Stomach (tissue), 7 donors: ENCODE results near the genes MMP26, OR52R1 and OR51F2.

- PRO-cap, result no peak
- RAMPAGE, long total RNA, 5 experiments, result no peak in any of the 5 experiments
- RRBS, result no CpG with 5 or more reads among the region's 6 CpGs
These were observed 9.6 kb upstream of the PHLDA2 start for GRCh38 chr11:2938828-2939247.

- PRO-cap, result bidirectional peak, plus-strand start at chr11:3000659, minus-strand start at chr11:3000665
- RAMPAGE, long total RNA, 5 experiments, result no peak in any of the 5 experiments
- RRBS, result no CpG with 5 or more reads among the region's 17 CpGs
These were observed 8.3 kb upstream of the NAP1L4 start for GRCh38 chr11:3000264-3001016.

DNA sequence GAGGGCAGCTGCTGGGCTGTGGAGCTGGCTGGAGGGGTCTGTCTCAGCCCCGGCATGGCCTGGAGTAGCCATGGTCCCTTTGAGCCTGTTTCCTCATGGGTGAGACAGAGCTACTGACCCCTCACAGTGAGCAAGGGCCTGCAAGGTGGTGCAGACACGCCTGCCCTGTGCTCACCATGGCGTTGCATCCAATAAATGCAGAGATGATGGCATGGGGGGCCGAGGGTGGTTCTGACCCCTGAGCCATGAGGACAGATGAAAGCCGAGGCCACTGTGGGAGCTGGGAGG lies 33.5 kb upstream of the CARS1 start:
- PRO-cap, result no peak
- RAMPAGE, long total RNA, 5 experiments, result no peak in any of the 5 experiments
- RRBS, result no CpG with 5 or more reads among the region's 5 CpGs

GRCh38 chr11:3100133-3100668 lies 43.0 kb upstream of the CARS1 start:
- PRO-cap, result no peak
- RAMPAGE, long total RNA, 5 experiments, result no peak in any of the 5 experiments
- RRBS, result no CpG with 5 or more reads among the region's 19 CpGs

- PRO-cap, result no peak
- RAMPAGE, long total RNA, 5 experiments, result no peak in any of the 5 experiments
- RRBS, result 35% methylated on average over 2 of the region's 7 CpGs
These were observed 34.5 kb downstream of the OSBPL5 start for GRCh38 chr11:3130706-3131000.

GRCh38 chr11:3146871-3147409 lies 18.2 kb downstream of the OSBPL5 start:
- PRO-cap, result no peak
- RAMPAGE, long total RNA, 5 experiments, result no peak in any of the 5 experiments
- RRBS, result 33% methylated on average over 1 of the region's 21 CpGs

DNA sequence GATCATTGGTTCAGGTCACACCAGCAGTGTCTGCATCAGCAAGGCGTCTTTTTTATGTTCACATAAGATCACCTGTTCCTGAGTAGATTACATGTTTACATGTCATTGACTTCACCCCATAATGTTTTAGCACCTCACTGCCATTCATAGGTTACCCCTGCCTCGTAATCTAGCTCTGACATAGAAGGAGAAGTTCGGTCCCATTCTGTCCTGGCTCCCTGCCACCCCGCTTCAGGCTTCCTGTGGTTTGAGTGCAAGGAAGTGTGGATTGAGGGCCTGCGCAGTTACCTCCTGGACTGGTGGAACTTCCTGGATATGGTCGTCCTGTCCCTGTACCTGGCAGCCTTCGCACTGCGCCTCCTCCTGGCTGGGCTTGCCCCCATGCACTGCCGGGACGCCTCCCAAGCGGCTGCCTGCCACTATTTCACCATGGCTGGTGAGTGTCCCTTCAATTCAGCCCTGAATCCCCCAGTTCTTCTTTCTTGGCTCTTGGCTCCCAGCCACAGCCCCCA lies 15.6 kb downstream of the ART5 start:
- PRO-cap, result no peak
- RAMPAGE, long total RNA, 5 experiments, result no peak in any of the 5 experiments
- RRBS, result no CpG with 5 or more reads among the region's 11 CpGs

GRCh38 chr11:3725390-3725677 lies 54.1 kb upstream of the CHRNA10 start:
- PRO-cap, result no peak
- RAMPAGE, long total RNA, 5 experiments, result no peak in any of the 5 experiments
- RRBS, result no CpG with 5 or more reads among the region's 2 CpGs

- PRO-cap, result no peak
- RAMPAGE, long total RNA, 5 experiments, result no peak in any of the 5 experiments
- RRBS, result no CpG with 5 or more reads among the region's 2 CpGs
These were observed 4.6 kb upstream of the NUP98 start for GRCh38 chr11:3802028-3802342.

DNA sequence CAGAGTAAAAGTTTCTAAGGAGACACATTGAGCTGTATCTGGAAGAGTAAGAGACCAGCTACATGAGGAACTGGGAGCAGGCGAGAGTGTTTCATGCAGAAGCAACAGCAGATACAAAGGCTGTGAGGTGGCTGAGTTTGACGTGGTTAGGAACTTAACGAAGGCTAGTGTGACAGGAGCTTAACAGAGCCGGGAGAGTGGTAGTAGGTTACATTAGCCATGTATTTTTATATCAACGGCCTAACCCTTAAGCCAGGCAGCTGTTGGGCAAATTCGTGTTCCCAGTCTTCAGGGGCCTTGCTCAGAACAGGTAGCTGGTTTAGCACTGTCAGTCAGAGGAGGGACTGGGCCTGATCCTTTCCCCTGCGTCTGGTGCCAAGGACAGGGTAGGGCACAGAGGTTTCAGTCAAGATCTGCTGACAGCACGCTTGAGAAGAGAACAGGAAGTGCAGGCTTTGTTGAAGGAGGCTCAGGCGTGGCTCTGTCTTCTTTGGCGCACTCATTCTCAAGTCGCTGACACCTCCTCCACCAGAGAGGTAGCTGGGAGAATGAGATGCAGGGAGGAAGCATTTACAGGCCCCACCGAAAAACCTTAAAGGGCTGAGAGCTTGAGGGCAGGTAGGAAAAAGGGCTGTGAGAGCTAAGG lies 1.2 kb upstream of the STIM1 start:
- PRO-cap, result bidirectional peak, plus-strand start at position 502 of the sequence, minus-strand start at position 371 of the sequence
- RAMPAGE, long total RNA, 5 experiments, result no peak in any of the 5 experiments
- RRBS, result no CpG with 5 or more reads among the region's 12 CpGs

GRCh38 chr11:3866252-3866634 lies 10.8 kb downstream of the STIM1 start:
- PRO-cap, result no peak
- RAMPAGE, long total RNA, 5 experiments, result no peak in any of the 5 experiments
- RRBS, result no CpG with 5 or more reads among the region's 6 CpGs

GRCh38 chr11:3887123-3887326 lies 31.6 kb downstream of the STIM1 start:
- PRO-cap, result no peak
- RAMPAGE, long total RNA, 5 experiments, result no peak in any of the 5 experiments

- PRO-cap, result no peak
- RAMPAGE, long total RNA, 5 experiments, result start-site peak on the plus strand in 1 of 5 experiments, at chr11:3931566-3931746 at its widest, 5 reads per replicate
- RRBS, result no CpG with 5 or more reads among the region's 4 CpGs
These were observed 75.8 kb downstream of the STIM1 start for GRCh38 chr11:3931052-3931895.

DNA sequence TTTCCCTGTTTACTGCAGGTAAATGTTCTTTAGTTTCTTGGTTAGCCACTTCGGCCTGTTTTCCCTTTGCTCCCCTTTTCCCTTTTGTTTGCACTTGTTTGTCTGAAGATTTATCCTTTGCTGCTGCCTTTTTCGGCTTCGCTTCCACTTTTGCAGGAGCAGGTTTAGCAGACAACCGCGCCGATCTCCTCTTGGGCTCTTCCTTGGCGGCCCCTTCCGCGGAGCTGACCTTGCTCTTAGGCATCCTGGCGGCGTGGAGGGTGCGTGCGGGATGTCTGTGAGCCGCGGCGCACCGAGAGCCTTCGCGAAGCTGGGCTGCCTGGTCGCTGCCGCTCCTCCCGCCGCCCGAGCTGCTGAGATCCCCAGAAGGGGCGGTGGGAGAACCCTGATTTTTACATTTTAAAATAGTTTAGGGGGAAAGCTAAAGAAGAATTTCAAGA lies 105.4 kb upstream of the RRM1 start:
- PRO-cap, result no peak
- RAMPAGE, long total RNA, 5 experiments, result no peak in any of the 5 experiments
- RRBS, result no CpG with 5 or more reads among the region's 25 CpGs

DNA sequence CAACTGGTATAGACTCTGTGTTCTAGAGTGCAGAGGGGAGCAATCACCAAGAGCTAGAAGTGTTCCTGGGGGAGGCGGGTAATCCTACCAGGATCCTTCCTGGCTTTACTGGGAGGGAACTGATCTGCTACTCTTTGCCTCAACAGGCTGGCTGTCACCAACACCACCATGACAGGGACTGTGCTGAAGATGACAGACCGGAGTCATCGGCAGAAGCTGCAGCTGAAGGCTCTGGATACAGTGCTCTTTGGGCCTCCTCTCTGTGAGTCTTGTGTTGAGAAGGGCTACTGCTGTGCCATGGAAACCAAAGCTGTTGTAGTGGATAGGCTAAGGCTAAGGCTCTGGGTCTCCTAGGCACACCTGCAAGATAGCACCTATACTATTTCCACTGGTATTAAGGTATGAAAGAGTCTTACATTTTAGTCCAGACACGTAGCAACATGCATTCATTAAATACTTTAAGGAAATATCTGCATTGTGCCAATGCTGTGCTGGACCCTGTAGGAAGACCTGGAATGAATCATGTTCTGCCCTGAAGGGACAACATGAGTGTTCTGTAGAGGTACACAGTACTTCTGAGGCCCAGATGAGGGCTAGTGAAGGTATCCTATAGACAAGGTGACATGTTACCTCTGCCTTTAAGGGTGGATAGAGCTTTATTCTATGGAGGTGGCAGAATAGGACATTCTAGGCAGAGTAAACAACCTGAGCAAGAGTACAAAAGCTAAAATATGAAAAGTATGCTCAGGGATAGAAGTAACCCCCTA lies 35.3 kb upstream of the RRM1 start:
- PRO-cap, result no peak
- RAMPAGE, long total RNA, 5 experiments, result start-site peak on the plus strand in 3 of 5 experiments, centred at positions 199 to 241 of the sequence, 10 to 37 reads per replicate
- RRBS, result no CpG with 5 or more reads among the region's 4 CpGs

DNA sequence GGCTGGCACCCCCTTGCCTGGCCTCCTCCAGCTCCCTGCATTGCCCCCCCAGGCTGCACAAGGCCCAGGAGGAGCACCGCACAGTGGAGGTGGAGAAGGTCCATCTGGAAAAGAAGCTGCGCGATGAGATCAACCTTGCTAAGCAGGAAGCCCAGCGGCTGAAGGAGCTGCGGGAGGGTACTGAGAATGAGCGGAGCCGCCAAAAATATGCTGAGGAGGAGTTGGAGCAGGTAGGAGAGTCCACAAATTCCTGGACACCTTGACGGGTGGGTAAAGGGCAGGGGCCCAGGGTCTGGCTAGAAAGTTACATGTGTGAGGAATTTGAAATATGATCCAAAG lies 20.2 kb upstream of the RRM1 start:
- PRO-cap, result no peak
- RAMPAGE, long total RNA, 5 experiments, result start-site peak on the plus strand in 2 of 5 experiments, centred at positions 64 to 79 of the sequence, 10 to 22 reads per replicate
- RRBS, result no CpG with 5 or more reads among the region's 8 CpGs

DNA sequence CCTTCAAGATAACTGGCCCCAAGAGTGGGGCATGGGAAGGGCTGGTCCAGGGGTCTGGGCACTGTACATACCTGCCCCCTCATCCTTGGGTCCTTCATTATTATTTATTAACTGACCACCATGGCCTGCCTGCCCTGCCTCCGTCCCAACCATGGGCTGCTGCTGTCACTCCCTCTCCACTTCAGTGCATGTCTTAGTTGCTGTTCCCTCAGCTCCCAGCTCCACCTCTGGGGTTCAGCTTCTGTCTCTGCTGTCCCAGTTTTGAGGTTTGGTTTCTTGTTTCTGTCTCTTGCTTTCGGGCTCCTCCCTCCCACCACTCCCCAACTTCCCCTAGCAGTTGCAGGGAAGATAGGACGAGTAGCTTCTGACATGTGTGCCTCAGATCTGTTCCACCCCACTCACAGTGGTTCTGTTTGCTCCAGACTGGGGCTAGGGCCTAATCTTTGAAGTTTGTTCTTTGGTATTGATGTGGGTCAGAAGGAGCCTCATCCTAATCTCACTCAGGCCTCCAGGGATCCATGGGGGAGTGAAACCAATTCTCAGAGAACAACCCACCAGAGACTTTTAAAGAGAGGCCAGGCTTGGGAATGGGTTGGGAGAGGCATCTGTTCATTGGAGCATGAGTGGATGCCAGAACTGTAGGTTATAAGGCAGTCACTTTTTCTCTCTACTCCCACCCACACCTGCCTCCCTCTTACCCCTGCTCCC lies 2.6 kb upstream of the RRM1 start:
- PRO-cap, result no peak
- RAMPAGE, long total RNA, 5 experiments, result no peak in any of the 5 experiments
- RRBS, result no CpG with 5 or more reads among the region's 3 CpGs

DNA sequence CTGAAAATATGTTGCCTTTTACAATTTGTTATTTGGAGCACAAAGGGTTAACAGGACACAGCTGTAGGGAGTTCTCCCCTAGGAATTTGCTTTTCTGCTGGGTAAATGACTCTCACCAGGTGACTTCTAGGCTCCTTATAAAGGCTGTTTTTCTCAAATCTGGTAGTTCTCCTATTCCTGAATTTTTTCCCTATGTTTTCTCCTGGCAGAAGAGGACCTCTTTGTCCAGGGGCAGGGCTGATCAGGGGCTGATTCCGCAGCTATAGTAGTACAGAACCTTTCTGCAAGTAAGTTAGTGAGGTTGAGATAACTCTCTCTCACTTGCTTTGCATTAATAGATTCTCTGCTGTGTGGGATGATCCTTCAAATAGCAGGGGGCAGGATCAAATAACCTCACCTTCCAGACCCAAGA lies at the start of gene MMP26:
TSS of gene MMP26 (plus strand) at position 165 of the 412 bp plus-strand sequence.
- PRO-cap, result no peak
- RAMPAGE, long total RNA, 5 experiments, result no peak in any of the 5 experiments
- RRBS, result no CpG with 5 or more reads among the region's 1 CpG

- PRO-cap, result no peak
- RAMPAGE, long total RNA, 5 experiments, result no peak in any of the 5 experiments
- RRBS, result no CpG with 5 or more reads among the region's 4 CpGs
These were observed at the start of gene OR52R1 for GRCh38 chr11:4804197-4804813. Gene OR52R1, minus strand, starts transcription at chr11:4804380.

DNA sequence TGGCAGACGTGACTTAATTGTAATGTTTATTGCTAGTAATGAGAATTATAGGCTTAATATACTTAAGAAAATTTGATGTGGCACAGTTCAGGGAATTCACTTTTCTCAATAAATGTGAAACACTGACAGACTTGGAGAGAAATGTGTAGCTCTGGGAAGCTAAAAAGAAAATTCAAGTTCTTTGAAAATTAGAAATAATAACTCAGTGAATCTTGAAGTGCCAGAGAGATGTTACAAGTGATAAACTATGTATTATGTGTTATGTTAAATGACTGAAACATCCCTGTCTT lies at the start of gene OR51F2:
TSS of gene OR51F2 (plus strand) at position 204 of the 290 bp plus-strand sequence.
- PRO-cap, result no peak
- RAMPAGE, long total RNA, 5 experiments, result no peak in any of the 5 experiments
- RRBS, result no CpG with 5 or more reads among the region's 1 CpG